Tongue (tissue), 2 donors: ENCODE measurements around a stretch of chr11.

- RAMPAGE, long total RNA = no peak
These were observed 2.7 kb upstream of the VWCE start for GRCh38 chr11:61297651-61298323.

DNA sequence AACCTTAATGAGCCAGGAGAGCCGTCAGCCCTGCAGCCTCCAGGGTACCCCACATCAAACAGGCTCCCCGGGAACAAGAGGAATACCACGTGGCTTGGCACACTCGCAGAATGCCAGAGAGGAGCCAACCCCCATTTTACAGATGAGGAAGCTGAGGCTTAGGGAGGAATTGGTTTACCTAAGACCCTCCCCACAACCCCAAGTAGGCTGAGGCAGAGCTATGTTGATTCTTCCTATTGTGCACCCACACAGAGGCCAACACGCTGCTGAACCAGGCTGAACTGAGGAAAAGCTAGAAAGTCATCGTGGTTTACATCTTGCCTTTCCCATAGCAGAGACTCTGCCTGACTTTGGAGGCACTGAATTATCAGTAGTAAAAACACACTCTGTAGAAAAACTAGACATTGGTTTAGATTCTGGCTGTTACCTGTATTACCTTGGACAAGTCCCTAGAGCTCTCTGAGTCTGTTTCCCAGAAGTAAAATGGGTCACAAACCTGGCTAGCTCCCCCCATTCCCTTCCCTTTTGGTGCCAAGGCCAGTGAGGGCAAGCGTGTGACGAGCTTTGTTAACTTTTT lies 793 bp downstream of the TKFC start:
- RAMPAGE, long total RNA = no peak

DNA sequence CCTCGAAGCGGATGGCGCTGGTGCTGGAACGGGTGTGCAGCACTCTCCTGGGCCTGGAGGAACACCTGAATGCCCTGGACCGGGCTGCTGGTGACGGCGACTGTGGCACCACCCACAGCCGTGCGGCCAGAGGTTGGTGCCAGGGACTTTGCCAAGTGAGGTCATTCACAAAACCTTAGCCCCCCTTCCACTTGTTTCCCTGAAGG lies 11.0 kb downstream of the TKFC start:
- RAMPAGE, long total RNA = no peak

- RAMPAGE, long total RNA = no peak
These were observed 13.6 kb downstream of the CPSF7 start for GRCh38 chr11:61416083-61416713.

DNA sequence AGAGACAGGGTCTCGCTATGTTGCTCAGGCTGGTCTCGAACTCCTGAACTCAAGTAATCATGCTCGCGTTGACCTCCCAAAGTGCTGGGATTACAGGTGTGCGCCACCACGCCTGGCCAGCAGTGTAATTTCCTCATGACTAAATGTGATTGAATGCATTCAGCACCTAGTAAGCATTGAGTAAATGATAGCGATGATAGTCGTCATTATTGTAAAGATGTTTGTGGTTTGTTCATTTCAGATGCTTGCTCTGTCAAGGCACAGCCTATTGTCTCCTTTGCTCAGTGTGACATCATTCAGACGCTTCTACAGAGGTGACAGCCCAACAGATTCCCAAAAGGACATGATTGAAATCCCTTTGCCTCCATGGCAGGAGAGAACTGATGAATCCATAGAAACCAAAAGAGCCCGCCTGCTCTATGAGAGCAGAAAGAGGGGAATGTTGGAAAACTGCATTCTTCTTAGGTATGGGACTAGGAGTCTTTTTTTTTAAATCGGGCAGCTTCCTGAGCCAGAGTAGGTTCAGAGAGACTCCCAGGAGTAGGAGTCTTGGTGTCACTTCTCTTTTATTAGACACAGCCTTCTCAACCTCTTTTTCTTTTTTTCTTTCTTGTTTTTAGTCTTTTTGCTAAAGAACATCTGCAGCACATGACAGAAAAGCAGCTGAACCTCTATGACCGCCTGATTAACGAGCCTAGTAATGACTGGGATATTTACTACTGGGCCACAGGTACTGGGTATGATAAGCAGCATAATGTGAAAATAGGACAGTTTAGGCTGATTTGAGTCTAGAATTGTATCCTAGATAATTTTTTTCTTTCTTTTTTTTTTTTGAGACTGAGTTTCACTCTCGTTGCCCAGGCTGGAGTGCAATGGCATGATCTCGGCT lies 7.7 kb downstream of the SDHAF2 start:
- RAMPAGE, long total RNA = no peak

DNA sequence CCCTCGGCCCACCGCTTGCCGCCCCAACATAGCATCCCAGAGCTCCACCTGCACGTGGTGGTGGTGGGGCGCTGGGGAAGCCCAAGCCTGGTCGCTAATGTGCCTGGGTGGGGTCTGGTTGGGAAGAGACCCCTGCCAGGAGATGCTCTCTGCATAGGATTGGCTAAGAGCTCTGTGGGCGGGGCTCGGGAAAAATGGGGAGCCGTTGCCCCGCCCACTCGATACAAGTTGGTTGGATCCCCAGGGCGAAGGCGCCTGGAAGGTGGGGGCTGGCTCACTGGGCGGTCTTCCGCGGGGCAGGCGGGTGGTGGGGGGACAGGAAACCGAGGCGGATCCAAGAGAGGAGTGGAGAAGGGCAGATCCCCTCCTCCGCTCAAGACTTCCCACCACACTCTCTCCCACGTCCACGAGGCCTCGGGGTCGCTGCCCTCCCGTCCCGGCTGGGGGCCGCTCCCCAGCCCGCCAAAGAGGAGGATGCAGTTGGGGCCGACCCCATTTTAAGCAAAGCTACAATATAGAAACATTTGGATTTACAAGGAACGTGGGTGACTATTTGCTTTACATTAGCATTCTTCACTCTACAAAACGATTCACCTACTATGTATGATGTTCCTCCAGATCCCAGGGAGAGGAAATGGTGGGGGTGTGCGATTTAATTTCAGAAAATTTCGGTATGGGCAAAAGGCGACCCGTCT lies 7.8 kb downstream of the LRRC10B start:
- RAMPAGE, long total RNA = no peak

DNA sequence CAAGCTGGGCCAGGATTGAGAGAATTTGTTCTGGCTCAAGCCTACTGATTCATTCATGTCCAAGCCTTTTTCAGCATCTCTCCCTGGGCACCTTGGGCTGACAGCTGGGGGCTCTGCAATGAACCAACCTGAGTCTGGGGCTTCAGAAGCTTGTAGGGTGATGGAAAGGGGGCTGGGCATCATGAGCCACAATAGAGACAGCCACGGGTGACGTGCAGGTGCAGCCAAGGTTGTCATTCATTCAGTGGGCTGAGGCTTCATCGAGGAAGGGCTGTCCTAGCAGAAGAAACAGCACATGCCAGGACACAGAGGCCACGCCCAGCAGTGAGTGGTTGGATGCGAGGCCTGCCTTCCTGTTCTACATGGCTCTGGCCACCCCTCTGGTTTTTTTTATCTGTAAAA lies 19.9 kb upstream of the SYT7 start:
- RAMPAGE, long total RNA = no peak

- RAMPAGE, long total RNA = no peak
These were observed 8.1 kb downstream of the DAGLA start for GRCh38 chr11:61688345-61688694.

DNA sequence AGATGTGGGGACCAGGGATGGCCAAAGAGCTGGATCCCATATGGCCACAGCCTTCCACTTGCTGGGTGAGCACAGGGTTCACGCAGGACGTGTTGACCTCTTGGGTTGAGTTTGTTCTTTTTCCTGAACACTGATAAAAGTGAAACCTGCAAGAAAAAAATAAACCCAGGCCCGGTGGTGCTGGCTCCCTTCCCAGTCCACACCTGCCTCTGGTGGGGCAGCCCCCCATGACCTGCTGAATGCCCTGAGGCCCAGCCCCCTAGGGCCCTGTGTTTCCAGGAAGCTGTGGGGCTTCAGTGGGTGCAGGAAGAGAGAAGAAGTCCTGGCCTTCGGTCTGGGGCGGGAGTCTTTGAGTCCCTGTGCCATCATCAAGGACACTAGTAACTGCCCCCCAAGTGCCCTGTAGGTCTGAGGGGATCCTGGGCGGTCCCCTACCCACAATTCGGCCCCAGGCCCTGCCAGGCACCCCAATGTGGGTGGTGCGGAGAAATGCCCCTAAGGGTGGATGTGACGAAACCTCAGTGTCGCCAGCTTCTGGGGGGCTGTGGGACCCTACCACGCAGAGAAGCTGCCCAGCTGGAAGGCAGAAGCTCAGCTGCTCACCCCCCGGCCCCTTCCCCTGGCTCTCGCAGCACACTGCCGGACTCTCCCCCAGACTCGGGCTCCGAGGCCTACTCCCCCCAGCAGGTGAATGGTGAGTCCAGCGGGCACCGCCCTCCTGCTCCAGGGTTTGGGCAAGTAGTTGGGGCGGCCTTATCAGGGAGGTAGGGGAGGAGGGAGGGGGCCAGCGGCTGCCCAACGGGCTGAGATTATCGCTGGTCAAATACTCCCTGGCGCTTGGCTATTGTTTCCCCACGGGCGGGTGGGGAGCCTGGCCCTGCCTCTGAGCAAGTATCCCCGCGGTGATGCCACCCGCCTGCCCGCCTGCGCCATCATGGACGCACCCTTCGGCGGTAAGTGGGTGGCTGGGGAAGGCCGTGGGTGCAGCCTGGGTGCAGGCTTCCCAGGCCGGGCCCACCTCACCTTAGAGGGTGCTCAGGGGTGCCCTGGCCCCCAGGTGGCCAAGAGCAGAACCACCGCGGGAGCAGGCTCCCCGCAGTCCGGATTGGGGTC lies 16.5 kb downstream of the MYRF start:
- RAMPAGE, long total RNA = no peak

DNA sequence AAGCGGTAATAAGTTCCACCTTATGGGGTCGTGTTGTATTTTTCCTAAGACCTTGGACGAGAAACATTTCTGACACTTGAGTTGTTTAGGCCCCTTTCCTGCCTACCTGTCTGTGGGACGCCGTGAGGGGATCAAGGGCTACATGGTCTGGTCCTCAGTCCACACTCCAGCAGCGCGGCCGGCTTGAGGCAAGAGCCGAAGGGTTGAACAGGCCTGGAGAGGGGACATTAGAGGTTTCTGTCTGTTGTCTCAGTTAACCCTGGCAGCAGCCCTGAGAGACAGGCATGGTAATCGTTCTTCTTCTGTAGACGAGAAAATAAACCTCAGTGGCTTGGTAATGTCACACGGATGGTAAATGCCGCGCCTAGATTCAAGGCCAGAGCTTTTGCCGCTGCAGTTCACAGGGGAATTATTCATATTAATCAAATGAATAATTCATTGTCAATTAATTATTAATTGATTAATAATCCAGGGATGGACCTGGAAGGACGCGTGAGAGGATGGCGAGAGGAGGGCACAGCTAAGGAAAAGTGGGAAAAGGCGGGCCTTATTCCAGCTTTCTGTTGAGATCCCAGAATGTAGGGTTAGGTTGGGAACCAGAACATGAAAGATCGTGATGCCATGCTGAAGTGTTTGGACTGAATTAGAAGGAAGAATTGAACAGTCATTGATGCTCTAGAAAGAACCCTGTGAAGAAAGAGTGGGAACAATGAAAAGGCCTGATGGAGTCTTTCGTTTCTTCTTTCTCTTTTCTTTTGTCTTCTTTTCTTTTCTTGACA lies 684 bp downstream of the FEN1 start:
- RAMPAGE, long total RNA = no peak

DNA sequence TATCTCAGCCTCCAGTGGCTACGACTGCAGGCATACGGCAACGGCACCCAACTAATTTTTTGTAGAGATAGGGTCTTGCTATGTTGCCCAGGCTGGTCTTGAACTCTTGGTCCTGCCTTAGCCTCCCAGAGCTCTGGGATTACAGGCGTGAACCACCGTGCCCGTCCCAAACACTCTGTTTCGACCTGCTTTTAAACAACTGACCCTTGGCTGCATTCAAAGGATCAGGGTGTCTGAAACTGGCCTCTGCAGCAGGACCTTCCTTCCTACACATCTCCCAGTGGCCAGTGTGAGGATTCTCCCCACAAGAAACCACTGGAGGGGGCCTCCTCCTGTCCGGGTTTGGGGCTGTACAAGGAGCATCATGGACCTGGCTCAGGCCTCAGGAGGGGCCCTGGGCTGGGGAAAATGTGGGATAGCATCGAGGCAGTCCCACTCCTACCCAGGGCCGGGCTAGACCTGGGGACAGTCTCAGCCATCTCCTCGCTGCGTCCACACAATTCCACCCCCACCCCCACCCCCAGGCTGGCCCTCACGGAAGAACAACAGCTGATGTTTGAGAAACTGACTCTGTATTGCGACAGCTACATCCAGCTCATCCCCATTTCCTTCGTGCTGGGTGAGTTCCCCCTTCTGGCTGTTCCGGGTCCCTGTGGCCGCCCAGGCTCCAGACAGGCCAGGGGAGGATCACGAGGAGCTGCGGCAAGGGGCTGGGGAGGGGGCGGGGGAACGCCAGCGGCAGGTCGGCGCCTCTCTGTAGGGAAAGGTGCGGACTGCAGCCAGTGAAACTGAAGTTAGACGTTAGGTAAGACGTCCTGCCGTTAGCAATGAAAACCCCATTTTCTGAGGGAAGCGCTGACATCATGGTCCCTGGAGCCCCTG lies 4.7 kb downstream of the BEST1 start:
- RAMPAGE, long total RNA = no peak

DNA sequence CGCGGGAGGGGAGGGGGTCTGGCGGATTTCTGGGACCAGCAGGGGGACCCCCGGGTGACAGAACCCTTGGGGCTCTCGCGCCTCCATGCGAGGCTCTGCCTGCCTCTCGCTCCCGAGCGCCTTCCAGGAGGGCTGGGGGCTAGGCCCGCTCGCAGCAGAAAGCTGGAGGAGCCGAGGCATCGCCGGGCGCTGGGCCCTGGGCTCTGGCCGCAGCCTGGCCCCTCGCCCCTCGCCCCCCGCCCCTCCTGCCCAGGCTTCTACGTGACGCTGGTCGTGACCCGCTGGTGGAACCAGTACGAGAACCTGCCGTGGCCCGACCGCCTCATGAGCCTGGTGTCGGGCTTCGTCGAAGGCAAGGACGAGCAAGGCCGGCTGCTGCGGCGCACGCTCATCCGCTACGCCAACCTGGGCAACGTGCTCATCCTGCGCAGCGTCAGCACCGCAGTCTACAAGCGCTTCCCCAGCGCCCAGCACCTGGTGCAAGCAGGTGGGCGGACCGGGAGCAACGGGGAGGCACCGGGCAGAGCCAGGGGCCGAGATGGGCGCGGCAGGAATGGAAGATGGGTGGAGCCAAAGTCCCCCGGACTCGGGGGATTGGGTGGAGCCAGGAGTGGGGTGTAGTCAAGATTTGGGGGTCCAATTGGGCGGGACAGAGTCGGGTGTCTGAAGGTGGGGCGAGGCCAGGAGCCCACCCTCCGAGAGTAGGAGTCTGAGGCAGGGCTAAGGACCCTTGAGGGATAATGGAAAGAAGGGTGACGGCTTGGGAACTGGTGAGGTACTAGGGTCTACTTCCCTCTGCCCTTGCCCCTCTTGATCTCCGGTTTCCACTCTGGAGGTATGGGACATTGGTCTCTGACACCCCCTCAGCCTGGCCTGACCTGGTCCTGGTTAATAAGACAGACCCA lies 5.6 kb downstream of the BEST1 start:
- RAMPAGE, long total RNA = no peak

GRCh38 chr11:62148382-62148747 lies 24.6 kb downstream of the INCENP start:
- RAMPAGE, long total RNA = no peak

DNA sequence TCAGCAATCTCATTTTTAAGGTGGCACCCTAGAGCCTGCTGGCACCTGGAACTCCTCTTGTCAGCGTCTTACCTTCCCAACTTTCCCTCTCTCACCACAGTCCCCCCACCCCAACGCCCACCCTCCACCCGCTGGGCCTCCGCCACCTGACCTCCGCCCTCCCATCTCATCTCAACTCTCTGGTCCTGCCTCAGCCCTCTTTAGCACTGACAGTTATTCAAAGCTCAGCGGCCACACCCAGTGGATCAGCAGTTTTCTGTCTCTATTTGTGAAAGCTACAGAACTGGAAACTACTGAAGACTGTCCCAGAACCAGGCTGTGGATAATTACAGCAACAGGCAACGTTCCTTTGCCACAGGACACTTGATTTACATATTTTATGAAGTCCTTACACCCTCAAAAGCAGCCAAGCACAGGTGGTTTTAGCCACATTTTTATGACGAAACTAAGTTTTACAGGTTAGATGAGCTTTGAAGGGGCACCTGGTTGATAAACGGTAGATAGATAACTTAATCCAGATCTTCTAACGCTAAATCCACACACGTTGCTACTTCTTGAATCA lies 43.3 kb downstream of the SCGB1A1 start:
- RAMPAGE, long total RNA = no peak

GRCh38 chr11:62499406-62500064 lies 47.1 kb downstream of the AHNAK start:
- RAMPAGE, long total RNA = no peak

DNA sequence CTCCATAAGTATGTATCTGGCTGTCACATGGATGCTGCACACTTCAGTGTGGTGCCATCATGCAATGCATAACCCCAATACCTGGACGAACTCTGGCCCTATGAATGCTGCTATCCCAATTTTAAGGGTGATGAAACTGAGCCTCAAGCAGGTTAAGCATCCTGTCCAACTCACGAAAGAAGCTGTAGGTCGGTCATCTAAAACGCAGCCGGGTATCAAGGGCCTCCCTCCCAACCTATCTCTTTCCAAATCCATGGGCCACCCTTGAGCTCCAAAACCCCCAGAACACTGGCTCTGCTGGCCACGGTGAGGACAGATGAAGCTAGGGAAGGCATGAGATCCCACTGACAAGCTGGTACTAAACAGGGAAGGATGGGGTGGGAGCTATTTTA lies 32.1 kb downstream of the AHNAK start:
- RAMPAGE, long total RNA = no peak

DNA sequence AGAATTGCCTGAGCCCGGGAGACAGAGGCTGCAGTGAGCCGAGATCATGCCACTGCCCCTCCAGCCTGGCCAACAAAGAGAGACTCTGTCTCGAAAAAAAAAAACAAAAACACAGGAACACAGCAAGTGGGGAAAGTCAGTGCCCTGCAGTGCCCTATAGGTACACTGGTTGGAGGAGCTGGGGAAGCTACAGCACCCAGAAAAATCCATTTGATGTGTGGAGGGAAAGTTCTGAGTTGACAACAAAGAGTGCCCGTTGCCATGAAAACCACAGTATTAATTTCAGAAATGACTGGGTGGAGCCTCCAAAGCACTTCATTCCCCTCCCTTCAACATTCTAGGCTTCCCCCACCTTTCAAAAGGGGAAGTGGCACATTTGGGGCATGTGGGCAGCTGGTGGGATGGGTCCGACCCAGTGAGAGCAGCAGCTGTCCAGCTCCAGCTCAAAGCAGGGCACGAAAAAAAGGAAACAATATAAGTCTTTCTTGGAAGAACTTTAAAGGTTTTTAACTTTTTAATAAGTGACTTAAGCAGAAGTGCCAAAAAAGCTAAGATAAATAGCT lies 8.8 kb upstream of the AHNAK start:
- RAMPAGE, long total RNA = no peak

- RAMPAGE, long total RNA = no peak
These were observed 1.3 kb downstream of the EEF1G start for GRCh38 chr11:62572247-62572960.

- RAMPAGE, long total RNA = no peak
These were observed 1.7 kb downstream of the MTA2 start for GRCh38 chr11:62599798-62600536.

- RAMPAGE, long total RNA = no peak
These were observed 398 bp downstream of the C11orf98 start for GRCh38 chr11:62664599-62665024.